Temporal lobe (tissue), 2 donors: Measurements from ENCODE around the gene UBE3C.

- RAMPAGE, long total RNA = no peak
Measured at GRCh38 chr7:156903510-156903917, 10.5 kb upstream of the LMBR1 start.

DNA sequence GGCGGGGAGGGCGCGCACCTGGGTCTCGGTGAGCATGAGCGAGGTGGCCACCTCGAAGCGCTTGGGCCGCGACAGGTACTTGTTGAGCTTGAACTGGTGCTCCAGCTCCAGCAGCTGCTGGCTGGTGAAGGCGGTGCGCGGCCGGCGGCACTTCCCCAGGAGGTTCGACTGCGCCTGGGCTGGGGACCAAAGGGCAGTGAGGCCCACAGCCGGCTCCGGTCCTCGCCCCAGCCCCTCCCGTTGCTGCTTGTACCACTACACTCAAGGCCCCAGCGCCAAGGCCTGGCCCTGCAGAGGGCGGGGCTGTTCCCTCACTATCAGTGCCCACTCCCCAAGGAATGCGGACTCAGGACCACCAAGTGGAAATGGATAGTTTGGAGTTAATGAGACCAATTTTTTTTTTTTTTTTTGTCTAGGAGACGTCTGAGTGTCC, 4.0 kb downstream of the MNX1 start:
- RAMPAGE, long total RNA = no peak

GRCh38 chr7:157010961-157011591, 613 bp upstream of the MNX1 start:
- RAMPAGE, long total RNA = no peak

- RAMPAGE, long total RNA = no peak
Measured at GRCh38 chr7:157138100-157139043, at the start of gene UBE3C. UBE3C (plus strand) TSS chr7:157138926.

DNA sequence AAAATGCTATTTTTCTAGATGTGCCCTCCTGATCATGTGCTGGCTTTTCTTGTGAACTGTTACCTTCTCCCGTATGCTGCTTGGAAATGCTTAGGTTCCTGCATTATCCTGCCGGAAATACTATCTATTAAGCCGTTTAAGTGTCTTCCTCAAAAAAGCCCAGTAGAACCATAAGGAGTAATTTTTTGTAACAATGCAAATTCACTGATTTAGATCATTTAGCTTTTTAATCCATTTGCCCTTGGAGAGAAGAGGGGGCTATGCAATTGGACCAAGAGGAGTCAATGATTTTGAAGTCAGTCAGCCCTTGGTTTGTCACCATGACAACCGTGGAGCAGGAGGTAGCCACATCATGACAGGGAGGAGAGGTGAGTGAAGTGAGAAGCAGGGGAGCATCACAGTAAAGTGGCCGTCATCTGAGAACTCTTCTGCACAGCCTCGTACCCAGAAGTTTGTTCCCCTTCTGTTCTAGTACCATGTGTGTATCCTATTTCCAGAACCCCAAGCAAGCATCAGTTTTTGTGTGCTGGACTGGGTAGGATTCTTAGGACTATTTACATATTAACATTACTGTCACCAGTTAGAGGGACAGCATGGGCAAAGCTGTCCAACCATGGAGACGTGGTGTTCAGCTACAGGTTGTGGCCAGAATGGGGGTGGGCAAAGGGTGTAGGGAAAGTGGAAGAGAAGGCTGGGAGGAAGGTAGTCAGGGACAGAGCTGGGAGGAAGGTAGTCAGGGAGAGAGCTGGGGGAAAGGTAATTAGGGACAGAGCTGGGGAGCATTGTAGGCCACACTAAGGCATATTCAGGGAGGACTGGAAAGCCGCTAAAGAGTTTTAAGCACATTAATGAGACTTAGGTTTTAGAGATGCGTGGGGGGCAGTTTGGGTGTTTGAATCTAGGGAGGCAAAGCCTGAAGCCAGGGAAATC, 13.0 kb downstream of the UBE3C start:
- RAMPAGE, long total RNA = no peak

DNA sequence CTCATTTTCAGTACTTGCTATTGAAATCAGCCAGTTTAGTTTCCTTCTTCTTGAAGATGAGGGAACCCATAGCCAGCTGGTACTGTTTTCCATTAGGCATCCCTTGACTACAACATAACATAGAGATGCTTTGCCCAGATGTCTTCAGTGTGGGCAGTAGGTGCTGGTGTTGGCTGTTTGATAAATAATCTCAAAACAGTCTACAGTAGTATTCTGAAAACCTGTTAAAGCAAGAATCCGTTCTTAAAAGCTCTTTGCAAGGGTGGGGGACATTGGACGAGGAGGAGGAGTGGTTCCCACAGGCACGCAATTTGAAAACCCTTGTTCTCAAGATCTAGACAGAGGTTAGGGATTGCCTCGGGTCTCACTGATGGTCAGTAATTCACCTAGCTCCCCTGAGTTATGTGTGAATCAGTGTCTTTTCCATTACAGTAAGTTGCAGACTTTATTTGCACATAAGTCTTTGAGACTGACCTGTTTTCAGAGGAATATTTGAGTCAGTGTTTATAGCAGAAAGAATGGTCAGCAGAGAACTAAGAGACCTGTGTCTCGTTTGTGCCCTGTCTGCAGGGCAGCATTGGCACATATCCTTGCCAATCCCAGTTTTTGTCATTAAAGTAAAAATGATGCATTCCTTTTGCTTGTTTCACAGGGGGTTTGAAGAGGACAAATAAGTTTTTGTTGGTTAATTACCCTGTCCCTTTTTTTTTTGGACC, 66.1 kb downstream of the UBE3C start:
- RAMPAGE, long total RNA = no peak

DNA sequence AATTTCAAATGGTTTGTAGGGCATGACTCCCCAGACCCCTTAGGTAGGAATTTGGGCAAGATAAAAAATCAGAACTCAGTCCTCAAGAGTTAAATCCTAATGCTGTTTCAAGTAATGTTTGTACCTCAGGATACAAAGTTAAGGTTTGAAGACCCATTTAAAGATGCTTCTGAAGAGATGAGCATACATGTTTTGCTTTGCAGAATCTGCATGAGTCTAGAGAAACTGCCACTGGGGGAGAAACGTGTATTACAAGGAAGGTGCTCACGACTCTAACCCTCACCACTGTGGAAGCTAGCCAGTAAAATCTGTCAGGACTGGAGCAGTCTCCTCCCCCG, 40.4 kb downstream of the DNAJB6 start:
- RAMPAGE, long total RNA = no peak

GRCh38 chr7:157851651-157852273, 515.0 kb downstream of the DNAJB6 start:
- RAMPAGE, long total RNA = no peak

DNA sequence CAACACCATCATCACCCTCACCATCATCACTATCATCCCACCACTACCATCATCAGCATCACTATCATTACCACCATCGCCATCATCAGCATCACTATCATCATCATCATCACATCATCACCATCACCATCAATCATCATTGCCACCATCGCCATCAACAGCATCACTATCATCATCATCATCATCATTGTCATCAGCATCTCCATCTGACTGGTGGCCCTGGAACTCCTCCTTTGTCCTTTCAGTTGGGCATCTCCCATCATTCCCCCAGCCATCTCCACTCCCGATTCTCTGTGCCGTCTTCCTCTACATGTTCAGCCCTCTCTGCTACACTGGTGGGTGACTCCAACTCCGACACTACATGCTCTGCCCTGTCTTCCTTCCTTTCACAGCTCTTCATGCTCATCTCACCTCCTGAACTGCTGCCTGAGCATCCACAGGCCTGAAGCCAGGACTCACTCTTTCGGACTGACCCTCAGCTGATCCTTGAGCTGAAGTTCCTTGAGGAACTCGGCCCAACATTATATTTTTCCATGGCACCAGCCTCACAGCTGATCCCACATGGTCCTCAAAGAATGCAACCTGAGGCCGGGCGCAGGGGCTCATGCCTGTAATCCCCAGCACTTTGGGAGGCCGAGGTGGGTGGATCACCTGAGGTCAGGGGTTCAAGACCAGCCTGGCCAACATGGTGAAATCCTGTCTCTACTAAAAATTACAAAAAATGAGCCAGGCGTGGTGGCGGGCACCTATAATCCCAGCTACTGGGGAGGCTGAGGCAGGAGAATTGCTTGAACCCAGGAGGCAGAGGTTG, 538.4 kb downstream of the PTPRN2 start:
- RAMPAGE, long total RNA = no peak

- RAMPAGE, long total RNA = no peak
Measured at GRCh38 chr7:158072013-158072869, 515.4 kb downstream of the PTPRN2 start.

DNA sequence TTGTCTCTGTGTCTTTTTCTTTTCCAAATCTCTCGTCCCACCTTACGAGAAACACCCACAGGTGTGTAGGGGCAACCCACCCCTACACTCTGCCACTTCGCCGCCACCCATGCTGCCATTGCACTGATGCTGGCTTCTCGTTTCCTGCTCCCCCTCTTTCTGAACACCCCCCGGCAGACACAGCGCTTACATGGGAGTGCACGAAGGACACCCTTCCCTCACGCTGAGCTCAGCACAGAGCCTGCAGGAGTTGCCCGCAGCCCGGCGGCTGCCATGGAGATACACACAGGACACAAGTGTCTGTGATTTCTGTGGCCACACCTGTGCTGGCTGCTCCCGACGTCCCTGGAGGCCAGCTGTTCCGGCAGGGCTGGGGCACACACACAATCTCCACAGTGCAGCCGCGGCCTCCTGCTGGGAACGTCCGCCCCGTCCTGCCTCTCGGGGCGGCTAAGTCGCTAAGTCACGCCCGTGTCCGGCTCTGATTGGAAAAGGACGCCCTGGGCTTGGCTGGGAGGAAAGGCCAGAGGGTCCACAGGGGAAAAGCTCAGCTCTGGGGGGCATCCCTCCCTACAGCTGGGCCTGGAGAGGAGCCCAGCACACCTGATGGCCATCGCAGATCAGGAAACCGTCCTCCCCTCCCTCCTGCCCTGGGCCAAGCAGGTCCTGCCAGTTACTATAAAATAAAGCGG, 349.8 kb downstream of the PTPRN2 start:
- RAMPAGE, long total RNA = no peak

GRCh38 chr7:158365270-158366031, 222.2 kb downstream of the PTPRN2 start:
- RAMPAGE, long total RNA = no peak

DNA sequence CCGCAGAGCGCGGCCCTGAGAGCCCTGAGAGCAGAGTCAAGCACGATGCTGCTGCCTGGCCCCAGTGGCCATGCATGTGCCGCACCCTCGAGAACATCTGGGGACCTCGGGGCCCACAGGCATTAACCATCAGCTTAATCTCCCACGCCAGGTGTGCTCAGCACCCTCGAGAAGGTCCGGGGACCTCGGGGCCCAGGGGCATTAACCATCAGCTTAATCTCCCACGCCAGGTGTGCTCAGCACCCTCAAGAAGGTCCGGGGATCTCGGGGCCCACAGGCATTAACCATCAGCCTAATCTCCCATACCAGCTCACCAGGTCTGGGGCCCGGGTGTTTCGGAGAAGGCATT, 163.0 kb downstream of the PTPRN2 start:
- RAMPAGE, long total RNA = no peak

GRCh38 chr7:158516804-158517457, 70.7 kb downstream of the PTPRN2 start:
- RAMPAGE, long total RNA = no peak

DNA sequence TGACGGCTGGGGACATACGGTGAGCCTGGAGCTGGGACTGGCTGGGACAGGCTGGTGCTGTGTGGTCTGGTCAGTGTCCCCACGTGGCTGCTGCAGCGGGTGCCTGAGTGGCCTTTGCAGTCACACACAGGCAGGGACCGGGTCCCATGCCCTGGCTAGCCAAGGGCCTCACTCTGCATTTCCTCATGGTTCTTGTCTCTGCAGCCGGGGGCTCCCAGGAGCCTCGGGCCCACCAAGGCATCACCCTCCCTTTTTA, 47.7 kb downstream of the PTPRN2 start:
- RAMPAGE, long total RNA = no peak

GRCh38 chr7:158710443-158711208, 6.0 kb upstream of the NCAPG2 start:
- RAMPAGE, long total RNA = no peak

- RAMPAGE, long total RNA = no peak
Measured at GRCh38 chr7:158796548-158797188, 32.6 kb downstream of the ESYT2 start.

GRCh38 chr7:158816274-158816893, 12.9 kb downstream of the ESYT2 start:
- RAMPAGE, long total RNA = no peak

- RAMPAGE, long total RNA = no peak
Measured at GRCh38 chr7:158858944-158859337, 2.6 kb downstream of the DYNC2I1 start.

DNA sequence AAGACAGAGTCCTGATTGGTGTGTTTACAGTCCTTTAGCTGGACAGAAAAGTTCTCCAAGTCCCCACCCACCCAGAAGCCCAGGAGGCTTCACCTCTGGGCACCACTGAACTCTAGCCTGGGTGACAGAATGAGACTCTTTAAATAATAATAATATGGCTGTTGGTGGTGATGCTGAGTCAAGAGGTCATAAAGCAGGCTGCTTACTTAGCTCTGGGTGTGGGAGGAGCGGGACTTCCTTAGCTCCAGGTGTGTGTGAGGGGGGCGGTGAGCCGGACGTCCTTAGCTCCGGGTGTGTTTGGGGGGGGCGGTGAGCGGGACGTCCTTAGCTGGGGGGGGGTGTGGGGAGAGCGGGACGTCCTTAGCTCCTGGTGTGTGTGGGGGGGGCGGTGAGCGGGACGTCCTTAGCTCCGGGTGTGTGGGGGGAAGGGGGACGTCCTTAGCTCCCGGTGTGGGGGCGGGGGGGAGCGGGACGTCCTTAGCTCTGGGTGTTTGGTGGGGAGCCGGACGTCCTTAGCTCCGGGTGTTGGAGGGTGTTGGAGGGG, 7.0 kb downstream of the DYNC2I1 start:
- RAMPAGE, long total RNA = no peak